H1 (cell line): ENCODE results near the genes ZNF575, ZNF45, ZNF222 and ZNF225.

DNA sequence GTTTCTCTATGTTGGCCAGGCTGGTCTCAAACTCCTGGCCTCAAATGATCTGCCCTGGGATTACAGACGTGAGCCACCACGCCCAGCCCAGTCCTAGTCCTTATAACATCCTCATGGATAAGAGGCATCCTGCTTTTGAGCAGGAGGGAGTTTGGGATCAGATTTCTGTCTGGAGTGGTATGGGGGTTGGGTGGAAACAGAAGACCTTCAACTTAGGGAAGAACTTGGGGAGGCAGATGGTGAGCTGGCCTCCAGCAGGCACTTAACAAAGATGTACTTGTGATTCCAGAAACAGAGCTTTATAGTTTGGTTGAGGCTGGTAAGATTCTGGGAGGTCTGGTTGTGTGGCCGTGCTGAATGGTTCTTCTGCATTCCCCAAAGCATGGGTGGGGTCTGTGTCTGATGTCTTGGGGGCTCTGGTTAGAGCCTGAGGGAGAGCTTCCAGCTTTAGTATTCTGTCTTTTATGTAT, 4.7 kb downstream of the MEGF8 start:
- RRBS, result no CpG with 5 or more reads among the region's 3 CpGs
CAGE:
- cytosol, long polyA plus RNA, result no peak
- long polyA plus RNA, result no peak
- nucleus, long polyA plus RNA, result no peak

GRCh38 chr19:42397007-42398284, 7.3 kb upstream of the CNFN start:
- RRBS, result under 1% methylated on average over 12 of the region's 45 CpGs
CAGE:
- cytosol, long polyA plus RNA, result no peak
- long polyA plus RNA, result no peak
- nucleus, long polyA plus RNA, result start-site peak on the plus strand at chr19:42397135-42397176, 43 reads

DNA sequence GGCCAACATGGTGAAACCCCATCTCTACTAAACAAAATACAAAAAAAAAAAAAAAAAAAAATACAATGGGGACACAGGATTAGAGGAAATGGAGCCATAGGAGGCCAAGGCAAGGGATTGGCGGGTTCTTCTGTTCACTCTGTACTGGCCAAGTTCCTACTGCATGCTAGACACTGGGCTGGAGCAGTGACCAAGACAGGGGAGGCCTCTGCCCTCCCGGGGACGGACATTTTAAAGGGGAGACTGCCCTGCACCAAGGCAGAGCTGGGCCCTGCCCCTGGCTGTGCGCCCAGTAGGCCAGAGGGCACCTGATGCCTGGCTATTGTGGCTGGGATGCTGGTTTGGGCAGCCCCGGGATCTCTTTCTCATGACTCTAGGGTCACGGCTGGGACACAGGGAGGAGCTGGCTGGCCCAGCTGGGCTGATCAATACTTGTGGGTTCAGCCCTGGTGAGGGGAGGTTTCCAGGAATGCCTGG, 17.8 kb downstream of the LIPE start:
- RRBS, result no CpG with 5 or more reads among the region's 6 CpGs
CAGE:
- cytosol, long polyA plus RNA, result no peak
- long polyA plus RNA, result no peak
- nucleus, long polyA plus RNA, result no peak

GRCh38 chr19:42422862-42423851, 4.0 kb downstream of the LIPE start:
- RRBS, result 2% methylated on average over 20 of the region's 71 CpGs
CAGE:
- cytosol, long polyA plus RNA, result start-site peak on the minus strand at chr19:42423543-42423607, 137 reads
- long polyA plus RNA, result start-site peak on the minus strand at chr19:42423531-42423618, 28 and 69 reads in 2 replicates
- nucleus, long polyA plus RNA, result start-site peak on the minus strand at chr19:42423543-42423589, 53 reads

GRCh38 chr19:43414486-43414770, 262 bp upstream of the TEX101 start:
- RRBS, result no CpG with 5 or more reads among the region's 11 CpGs
CAGE:
- cytosol, long polyA plus RNA, result no peak
- long polyA plus RNA, result no peak
- nucleus, long polyA plus RNA, result no peak

GRCh38 chr19:43502037-43502419, 2.5 kb downstream of the PHLDB3 start:
- RRBS, result 0% methylated on average over 1 of the region's 23 CpGs
CAGE:
- cytosol, long polyA plus RNA, result no peak
- long polyA plus RNA, result no peak
- nucleus, long polyA plus RNA, result no peak

DNA sequence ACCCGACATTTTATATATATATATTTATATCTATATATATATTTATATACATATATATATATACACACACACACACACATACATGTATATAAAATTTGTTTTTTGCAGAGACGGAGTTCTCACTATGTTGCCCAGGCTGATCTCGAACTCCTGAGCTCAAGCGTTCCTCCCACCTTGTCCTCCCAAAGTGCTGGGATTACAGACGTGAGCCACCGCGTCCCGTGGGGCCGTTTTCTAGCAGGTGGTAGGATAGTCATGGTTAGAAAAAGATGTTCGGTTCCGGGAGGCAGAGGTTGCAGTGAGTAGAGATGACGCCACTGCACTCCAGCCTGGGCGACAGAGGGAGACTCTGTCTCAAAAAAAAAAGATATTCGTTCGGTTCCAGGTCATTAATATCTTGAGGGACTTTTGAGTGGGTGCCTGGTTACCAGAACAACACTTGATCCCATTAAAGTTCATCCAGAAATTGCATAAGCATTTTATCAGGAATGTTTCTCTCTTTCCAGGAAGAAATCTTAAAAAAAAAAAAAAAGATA, 771 bp upstream of the ETHE1 start:
- RRBS, result no CpG with 5 or more reads among the region's 15 CpGs
CAGE:
- cytosol, long polyA plus RNA, result no peak
- long polyA plus RNA, result no peak
- nucleus, long polyA plus RNA, result no peak

- RRBS, result 1% methylated on average over 16 of the region's 53 CpGs
CAGE:
- cytosol, long polyA plus RNA, result no peak
- long polyA plus RNA, result no peak
- nucleus, long polyA plus RNA, result no peak
Observed at GRCh38 chr19:43533030-43533705, at the start of gene ZNF575. Gene ZNF575 (plus strand): TSS chr19:43533188.

DNA sequence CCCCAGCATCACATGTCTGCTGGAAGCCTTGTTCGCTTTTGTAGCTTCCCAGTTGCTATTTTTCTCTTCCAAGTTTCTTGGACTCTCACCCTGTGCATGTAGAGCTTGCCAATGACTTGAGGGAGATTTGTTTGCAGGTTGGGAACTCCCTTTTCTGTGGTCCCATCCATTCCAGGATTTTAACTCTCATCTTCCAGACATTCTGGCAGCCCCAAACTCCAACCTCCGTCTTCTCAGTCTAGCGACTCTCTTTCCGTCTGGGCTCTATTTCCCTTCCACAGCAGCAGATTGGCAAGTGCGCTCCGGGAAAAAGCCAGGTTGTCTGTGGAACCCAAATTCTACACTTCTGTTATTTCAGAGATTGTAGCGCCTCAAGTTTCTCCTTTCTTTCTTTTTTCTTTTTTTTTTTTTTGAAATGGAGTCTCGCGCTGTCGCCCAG, 8.9 kb downstream of the PLAUR start:
- RRBS, result no CpG with 5 or more reads among the region's 10 CpGs
CAGE:
- cytosol, long polyA plus RNA, result no peak
- long polyA plus RNA, result no peak
- nucleus, long polyA plus RNA, result no peak

DNA sequence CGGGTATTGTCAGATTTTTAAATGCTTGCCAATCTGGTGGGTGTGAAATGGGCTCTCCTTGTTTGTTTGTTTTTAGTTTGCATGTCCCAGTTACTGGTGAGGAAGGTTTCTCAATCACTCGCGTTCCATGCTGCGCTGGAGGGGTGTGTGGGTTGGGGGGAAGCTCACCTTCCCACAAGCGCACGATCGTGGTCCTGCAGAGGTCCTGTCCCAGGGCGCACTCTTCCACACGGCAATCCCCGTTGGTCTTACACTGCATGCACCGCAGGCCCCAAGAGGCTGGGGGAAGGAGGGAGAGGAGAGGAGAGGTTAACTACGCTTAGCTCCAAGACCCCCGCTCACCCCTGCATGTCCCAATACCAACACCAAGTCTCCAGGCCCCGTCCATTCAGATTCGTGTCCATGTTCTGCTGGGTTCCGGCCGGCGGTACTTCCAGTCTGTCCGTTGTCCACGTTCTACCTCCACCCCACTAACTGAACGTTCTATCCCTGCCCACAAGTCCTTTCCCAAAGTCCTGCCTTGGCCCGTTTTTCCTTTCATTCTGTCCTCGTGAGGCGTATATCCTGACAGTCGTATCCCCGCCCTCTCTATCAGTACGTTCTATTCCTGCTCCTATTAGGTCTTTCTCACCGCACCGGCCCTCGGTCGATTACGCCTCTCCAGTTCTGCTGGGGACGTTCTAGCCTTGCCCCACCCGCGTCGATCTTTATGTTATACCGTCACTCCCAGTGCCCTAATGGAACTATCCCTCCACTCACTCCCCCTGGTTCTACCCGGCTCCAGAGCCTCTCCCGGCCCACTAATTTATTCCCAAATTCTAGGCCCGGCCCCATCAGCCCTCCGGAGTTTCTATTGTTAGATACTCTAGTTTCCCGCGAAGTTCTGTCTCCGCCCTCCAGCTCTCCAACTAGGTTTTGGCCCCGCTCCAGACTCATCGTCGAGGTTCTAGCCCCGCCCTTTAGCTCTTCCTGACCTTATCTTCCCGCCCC, 2.3 kb downstream of the PLAUR start:
- RRBS, result no CpG with 5 or more reads among the region's 49 CpGs
CAGE:
- cytosol, long polyA plus RNA, result start-site peak on the minus strand centred at position 837 of the sequence, 123 bp wide, 267 reads
- long polyA plus RNA, result start-site peak on the minus strand centred at position 663 of the sequence, 69 bp wide, 23 and 30 reads in 2 replicates; start-site peak on the minus strand centred at position 831 of the sequence, 121 bp wide, 245 and 300 reads in 2 replicates
- nucleus, long polyA plus RNA, result start-site peak on the minus strand centred at position 823 of the sequence, 145 bp wide, 293 reads

GRCh38 chr19:43674658-43675041, 4.7 kb upstream of the PLAUR start:
- RRBS, result no CpG with 5 or more reads among the region's 4 CpGs
CAGE:
- cytosol, long polyA plus RNA, result no peak
- long polyA plus RNA, result no peak
- nucleus, long polyA plus RNA, result no peak

DNA sequence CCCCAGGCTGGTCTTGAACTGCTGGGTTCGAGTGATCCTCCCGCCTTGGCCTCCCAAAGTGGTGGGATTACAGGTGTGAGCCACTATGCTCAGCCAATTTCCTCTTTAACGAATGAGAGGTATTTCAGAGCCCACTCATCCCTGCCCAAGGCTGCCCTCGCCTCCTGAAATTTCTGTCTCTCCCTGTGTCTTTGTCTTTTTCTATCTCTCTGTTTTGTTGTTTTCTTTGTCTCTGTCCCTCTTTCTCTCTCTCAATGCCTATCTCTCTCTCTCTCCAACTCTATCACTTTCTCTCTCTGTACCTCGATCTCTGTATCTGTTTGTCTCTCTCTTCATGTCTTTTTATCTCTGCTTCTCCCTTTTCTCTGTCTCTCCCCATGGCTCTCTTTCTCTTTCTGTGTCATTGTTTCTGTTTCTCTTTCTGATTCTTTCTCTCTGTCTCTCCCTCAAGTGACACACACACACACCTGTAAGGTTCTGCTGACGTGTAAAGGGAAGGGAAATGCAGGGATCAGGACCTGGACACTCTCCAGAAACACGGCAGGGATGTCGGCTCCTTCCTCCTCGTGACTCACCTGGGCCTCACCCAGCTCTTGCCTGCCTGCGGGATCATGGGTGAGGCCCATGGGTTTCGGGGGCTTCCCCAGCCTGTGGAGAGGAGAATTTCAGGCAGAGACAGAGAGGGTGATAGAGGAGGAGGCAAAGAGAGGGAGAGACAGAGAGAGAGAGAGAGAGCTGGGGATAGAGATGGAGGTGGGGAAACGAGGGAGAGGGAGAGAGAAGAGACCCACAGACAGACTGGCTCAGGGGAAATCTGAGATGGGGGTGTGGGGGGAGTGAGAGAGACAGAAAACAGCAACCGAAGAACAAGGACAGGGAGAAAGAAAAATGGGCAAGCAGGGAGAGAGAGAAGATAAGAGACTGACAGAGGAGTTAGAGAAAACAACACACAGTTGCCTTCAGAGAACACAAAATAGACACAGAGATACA, 5.4 kb upstream of the PLAUR start:
- RRBS, result no CpG with 5 or more reads among the region's 13 CpGs
CAGE:
- cytosol, long polyA plus RNA, result no peak
- long polyA plus RNA, result no peak
- nucleus, long polyA plus RNA, result no peak

- RRBS, result no CpG with 5 or more reads among the region's 8 CpGs
CAGE:
- cytosol, long polyA plus RNA, result no peak
- long polyA plus RNA, result no peak
- nucleus, long polyA plus RNA, result no peak
Observed at GRCh38 chr19:43738410-43738990, 16.3 kb downstream of the SMG9 start.

DNA sequence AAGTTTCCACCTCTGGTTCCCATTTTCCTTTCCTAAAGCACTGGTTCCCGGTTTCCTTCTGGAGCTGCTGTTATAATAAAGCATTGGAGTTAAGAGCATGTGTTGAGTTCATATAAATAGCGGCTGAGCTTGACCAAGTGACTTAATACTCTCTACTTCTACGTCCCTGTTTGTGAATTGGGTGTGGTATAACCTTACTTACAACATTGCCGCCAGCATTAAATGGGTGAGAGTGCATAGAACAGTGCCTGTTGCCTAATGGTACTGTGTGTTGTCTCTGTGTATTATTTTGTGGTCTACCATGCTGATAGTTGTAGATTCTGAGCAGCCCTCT, 1.4 kb upstream of the SMG9 start:
- RRBS, result no CpG with 5 or more reads among the region's 4 CpGs
CAGE:
- cytosol, long polyA plus RNA, result no peak
- long polyA plus RNA, result no peak
- nucleus, long polyA plus RNA, result no peak

GRCh38 chr19:43934787-43935708, at the start of gene ZNF45:
Gene ZNF45 (minus strand): TSS chr19:43935282.
- RRBS, result no CpG with 5 or more reads among the region's 48 CpGs
CAGE:
- cytosol, long polyA plus RNA, result no peak
- long polyA plus RNA, result no peak
- nucleus, long polyA plus RNA, result start-site peak on the minus strand at chr19:43935251-43935259, 94 reads

DNA sequence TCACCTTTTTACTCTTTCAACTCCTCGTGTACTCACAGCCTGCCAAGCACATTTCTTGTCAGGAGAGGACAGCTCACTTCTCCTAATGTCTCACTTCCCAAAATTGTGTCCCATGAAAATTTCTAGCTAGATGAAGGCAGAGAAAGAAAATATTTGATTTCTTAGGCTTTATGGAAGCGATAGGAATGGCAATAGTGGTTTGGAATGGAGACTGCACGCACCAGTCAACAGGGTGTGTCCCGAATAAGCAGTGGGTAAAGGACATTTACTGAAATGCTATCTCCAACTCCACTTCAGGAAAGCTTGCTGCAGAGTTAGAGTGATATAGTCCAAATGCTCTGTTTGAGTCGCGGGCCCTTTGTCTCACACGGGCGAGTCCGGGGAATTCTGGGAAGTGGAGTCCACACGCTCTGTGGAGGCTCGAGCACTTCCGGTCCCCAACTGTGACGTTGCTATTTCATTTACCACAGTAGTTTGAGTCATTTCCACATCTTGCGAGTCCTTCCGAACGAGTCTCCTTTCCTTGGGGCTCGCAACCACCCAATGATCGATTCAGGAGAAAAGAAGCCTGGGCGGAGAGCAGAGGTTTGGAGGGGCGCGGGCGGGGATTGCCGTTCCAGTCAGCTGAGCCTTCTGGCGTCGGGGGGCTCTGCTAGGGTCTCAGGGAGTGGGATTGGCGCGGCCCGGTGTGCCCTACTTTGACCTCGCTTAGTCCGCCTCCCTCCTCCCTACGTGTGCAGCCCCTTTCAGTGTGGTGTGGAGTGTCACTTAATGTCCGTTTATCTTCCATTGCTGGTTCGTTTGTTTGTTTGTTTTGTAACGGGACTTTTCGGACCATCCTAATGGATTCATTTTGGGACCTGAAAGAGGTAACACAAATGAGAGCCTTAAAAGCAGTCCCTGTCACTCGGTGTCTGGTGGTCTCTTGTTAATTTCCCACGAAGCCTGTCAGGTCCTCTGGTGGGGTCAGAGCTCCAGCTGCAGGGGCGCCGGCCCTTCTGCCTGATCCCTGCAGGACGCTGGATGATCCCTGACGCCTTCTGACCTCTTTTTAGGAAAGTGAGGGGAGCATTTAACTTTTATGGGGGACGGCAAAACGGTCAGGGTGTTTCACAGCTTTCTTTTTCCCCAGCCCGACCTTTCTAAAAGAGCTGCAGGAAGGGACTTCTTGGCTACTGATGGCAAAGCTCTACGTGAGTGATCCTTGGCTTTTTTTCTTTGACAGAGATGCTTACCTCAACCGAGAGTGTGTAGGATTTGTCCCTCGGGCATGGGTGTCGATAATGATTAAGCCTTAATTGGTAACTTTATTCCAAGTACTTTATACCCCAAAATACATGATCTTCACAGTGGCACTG, at the start of gene ZNF222:
Gene ZNF222 (plus strand): TSS at position 486 of the 1,358 bp plus-strand sequence.
- RRBS, result no CpG with 5 or more reads among the region's 48 CpGs
CAGE:
- cytosol, long polyA plus RNA, result start-site peak on the plus strand centred at position 487 of the sequence, 42 bp wide, 66 reads
- long polyA plus RNA, result start-site peak on the plus strand centred at position 482 of the sequence, 32 bp wide, 63 and 70 reads in 2 replicates
- nucleus, long polyA plus RNA, result start-site peak on the plus strand centred at position 482 of the sequence, 31 bp wide, 67 reads

GRCh38 chr19:44112732-44113904, at the start of gene ZNF225:
Gene ZNF225 (plus strand): TSS chr19:44113399.
- RRBS, result 1% methylated on average over 8 of the region's 60 CpGs
CAGE:
- cytosol, long polyA plus RNA, result start-site peak on the plus strand at chr19:44113423-44113478, 108 reads
- long polyA plus RNA, result start-site peak on the plus strand at chr19:44113440-44113478, 22 and 43 reads in 2 replicates
- nucleus, long polyA plus RNA, result start-site peak on the plus strand at chr19:44113451-44113471, 20 reads

- RRBS, result no CpG with 5 or more reads among the region's 14 CpGs
CAGE:
- cytosol, long polyA plus RNA, result no peak
- long polyA plus RNA, result no peak
- nucleus, long polyA plus RNA, result no peak
Observed at GRCh38 chr19:44130819-44131957, 10.2 kb upstream of the ZNF234 start.

- RRBS, result no CpG with 5 or more reads among the region's 8 CpGs
CAGE:
- cytosol, long polyA plus RNA, result no peak
- long polyA plus RNA, result no peak
- nucleus, long polyA plus RNA, result no peak
Observed at GRCh38 chr19:44176005-44176706, 11.3 kb downstream of the ZNF226 start.

- RRBS, result no CpG with 5 or more reads among the region's 10 CpGs
CAGE:
- cytosol, long polyA plus RNA, result no peak
- long polyA plus RNA, result no peak
- nucleus, long polyA plus RNA, result no peak
Observed at GRCh38 chr19:44235500-44236261, 23.3 kb downstream of the ZNF227 start.